ENCODE results near the gene RARRES2.

DNA sequence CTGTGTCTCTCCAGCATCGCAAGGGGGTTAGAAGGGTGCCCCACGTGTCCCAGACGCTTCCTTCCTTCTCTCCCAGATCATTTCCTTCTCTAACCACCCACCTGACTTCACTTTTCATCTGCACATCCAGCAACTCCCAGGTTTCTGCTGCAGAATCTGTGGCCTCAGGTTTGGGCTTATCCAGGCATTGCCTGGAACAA, 14.4 kb downstream of the PDIA4 start:
- PRO-cap = no peak

GRCh38 chr7:149027416-149027843, 875 bp downstream of the PDIA4 start:
- PRO-cap = no peak

DNA sequence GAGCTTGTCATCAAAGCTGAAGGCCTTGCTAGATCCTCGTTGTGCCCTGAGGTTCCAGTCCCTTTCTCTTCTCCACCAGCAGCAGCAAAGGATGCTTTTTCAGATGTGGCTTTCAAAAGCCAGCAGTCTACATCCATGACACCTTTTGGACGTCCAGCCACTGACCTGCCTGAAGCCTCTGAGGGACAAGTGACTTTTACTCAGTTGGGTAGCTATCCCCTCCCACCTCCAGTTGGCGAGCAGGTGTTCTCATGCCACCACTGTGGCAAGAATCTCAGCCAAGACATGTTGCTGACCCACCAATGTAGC, 16.7 kb upstream of the ZNF282 start:
- PRO-cap = no peak

DNA sequence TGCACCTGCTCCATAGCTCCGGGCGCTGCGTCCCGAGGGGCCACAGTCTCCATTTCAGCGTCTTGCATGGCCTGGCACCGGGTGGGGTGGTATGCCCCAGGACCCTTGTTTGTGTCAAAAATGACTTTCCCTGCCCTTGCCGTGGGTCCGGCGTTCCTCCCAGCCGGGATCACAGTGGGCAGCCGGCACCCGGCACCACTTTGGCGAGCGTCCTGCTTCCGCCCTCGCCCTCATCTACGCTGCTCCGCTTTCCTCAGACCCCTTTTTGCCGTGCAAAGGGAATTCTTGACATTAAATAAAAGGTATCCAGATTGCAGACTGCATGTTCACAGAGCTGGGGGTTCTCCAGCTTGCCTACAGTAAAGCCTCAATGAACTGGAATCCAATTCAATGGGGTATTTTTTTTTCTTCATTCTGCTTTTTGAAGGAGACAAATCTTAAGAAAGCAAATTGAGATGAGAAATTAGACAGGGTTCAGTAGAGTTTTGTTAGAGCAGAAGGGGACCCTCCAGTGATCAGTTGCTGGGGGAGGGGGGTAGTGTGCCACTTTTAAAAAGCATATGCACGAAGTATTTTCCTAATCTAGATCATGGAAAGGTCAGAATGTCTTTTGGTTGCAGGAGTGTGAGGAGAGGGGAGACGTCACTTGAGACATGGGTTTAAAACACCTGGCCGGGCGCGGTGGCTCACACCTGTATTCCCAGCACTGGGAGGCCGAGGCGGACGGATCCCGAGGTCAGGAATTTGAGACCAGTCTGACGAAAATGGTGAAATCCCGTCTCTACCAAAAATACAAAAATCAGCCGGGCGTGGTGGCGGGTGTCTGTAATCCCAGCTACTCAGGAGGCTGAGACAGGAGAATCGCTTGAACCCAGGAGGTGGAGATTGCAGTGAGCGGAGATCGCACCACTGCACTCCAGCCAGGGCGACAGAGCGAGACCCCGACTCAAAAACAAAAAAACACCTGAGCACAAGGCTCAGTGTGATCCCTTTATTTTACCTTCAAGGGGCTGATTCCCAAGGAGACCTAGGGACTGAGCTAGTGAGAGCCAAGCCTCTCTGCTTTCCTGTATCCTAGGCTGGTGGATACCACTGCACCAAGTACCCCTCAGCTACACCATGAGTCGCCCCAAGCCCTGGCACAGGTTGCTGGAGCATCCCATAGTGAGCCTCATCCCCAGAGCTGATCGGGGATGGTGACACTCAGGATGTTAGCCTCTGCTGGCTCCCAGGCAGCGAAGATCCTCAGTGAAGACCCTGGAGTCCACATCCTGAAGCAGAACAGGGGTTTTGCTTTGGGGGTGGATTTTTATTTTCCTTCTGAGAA, 13.1 kb upstream of the ZNF212 start:
- PRO-cap = no peak

- PRO-cap = no peak
Observed at GRCh38 chr7:149594935-149595517, 97.4 kb upstream of the ZNF746 start.

DNA sequence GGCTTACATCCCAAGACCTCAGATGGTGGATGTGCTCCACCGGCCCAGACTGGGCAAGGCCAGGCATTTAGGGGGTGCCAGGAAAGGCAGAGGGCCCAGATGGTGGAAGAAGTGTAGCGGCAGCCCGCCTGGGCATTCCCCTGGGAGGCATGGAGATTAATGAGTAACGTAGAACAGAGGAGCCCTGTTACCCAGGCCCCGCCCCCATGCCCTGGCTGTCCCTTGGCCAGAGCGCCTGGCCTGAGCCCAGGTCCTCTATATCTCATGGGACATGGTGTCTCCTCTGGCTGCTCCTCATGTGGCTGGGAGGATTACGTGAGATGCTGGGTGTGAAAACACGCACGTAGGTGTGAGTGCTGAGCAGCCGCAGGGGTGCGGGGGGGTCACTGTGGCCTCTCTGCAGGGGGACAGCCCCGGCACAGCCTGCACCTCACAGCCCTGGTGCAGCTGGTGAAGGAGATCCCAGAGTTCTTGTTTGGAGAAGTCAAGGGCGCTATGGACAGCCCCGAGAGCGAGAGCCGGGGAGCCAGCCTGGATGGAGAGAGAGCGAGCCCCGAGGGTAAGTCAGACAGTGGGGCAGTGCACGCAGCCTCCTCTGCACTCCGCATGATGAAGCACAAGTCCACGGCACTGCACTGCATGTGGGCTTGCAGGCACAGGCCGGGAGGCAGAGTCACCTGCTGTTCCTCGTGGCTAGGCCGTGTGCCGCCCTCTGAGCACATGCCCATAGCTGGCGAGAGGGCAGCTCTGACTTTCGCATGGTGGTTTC, 5.9 kb downstream of the KRBA1 start:
- PRO-cap = no peak

- PRO-cap = no peak
Observed at GRCh38 chr7:149771456-149772579, 1.6 kb downstream of the ZNF467 start.

GRCh38 chr7:149821501-149822183, 16.5 kb upstream of the ZNF862 start:
- PRO-cap = no peak

GRCh38 chr7:150010007-150010376, 136.2 kb downstream of the ATP6V0E2 start:
- PRO-cap = no peak

- PRO-cap = no peak
Observed at GRCh38 chr7:150312845-150313647, 10.1 kb upstream of the LRRC61 start.

- PRO-cap = no peak
Observed at GRCh38 chr7:150325094-150325705, 1.9 kb upstream of the ACTR3C start.

- PRO-cap = no peak
Observed at GRCh38 chr7:150329389-150330202, 6.3 kb upstream of the ACTR3C start.

GRCh38 chr7:150341408-150342425, at the start of gene RARRES2:
RARRES2 (minus strand) TSS chr7:150341629.
- PRO-cap = no peak

GRCh38 chr7:150368936-150369884, 588 bp downstream of the REPIN1 start:
- PRO-cap = bidirectional peak, plus-strand start at chr7:150369136, minus-strand start at chr7:150369129; bidirectional peak, plus-strand start at chr7:150369643, minus-strand start at chr7:150369549

- PRO-cap = no peak
Observed at GRCh38 chr7:150370605-150371268, 2.1 kb downstream of the REPIN1 start.

GRCh38 chr7:150371538-150372242, 3.1 kb downstream of the REPIN1 start:
- PRO-cap = no peak

DNA sequence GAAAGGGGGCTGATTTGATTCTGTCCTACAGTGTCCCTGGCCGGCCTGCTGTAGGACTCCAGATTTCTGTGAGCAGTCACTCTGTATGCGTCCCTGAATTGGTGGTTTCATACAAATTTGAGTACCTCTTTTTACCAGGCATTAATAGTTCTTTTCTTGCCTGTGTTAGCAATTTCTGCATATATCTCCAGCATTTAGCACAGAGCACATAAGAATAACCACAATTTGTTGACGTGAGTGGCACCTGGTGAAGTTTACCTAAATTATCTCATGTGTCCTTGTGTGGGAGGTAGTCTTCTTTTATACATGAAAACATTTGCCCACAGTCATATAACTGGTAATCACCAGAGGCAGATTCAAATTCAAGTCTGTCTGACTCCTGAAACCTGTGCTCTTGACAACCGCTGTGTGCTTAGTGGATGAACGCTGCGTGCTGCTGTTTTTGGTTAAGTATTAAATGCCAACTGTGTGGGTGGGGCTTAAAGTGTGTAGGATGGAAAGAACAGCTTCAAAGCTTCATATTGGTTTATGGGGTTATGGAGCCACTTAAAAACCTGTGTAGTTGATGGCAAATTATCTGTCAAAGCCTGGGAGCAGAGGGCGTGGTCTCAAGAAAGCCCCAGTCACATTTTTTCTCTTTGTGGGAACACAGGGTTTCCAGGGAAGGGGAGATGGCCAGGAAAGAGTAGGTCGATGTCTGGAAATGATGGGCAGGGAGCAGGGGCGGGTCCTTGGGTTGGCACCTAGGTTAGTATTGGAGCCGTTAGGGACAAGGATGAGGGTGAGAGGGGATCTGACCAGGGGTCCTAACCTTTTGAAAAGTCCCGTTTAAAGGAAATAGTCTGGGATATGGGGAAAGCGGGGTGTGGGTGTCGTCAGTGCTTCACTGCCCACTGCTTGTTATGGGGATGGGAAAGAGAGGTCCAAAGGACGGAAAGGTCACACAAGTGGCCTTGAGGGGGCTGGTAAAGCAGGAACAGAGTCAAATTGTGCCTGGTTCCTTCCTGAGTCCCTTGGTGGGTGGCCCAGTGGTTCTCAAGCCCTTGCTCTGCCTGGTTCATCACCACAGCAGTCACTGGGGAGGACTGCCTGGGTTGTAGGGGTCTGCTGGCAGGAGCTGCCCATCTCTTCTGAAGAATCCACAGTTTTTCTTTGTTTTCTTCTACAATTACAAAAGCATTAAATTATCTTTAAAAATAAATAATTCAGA, 2.9 kb upstream of the ZNF775 start:
- PRO-cap = bidirectional peak, plus-strand start at position 359 of the sequence, minus-strand start at position 421 of the sequence; unidirectional peak, plus-strand start at position 751 of the sequence; bidirectional peak, plus-strand start at position 1,028 of the sequence, minus-strand start at position 1,022 of the sequence

GRCh38 chr7:150402568-150403376, 2.7 kb upstream of the ENSG00000284691 start:
- PRO-cap = no peak

DNA sequence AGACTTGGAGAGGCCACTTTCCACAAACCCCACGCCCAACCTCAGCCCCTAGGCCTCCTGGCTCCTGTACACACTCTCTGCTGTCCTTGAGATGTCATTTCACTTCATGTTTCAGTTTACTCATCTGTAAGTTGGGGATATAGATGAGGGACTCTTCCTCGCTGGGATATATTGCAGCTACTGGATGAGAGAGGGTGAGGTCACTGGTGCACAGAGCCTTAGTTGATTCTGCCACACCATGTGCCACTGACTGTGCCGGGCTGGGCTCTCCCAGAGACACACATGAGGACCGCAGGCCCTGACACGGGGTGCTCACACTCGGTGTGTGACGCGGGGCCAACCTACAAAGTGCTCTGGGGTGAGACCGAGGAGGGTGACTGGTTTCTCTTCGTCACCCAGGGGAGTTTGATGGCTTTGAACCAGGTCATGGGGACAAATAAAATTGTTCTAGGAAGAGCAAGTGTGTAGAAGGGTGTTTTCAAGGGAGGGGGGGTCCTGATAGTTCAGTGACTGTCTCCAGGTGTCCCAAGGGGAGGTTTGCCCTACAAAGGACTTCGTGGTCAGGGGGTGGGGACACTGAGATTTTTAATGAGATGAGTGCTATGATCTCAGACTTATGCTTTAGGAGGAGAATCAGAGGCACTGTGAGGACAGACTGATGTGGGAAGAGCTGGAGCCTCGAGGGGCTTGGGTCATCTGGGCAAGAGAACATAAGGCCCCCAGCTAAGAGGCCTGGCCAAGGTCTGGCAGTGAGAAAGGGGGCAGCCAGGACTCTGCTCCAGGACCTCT, 3.4 kb downstream of the ENSG00000284691 start:
- PRO-cap = bidirectional peak, plus-strand start at position 246 of the sequence, minus-strand start at position 254 of the sequence; bidirectional peak, plus-strand start at position 653 of the sequence, minus-strand start at position 407 of the sequence

GRCh38 chr7:150502578-150503067, 12.0 kb upstream of the GIMAP7 start:
- PRO-cap = no peak

All from SUDHL5 (cell line).